SJSA1 (cell line): ENCODE measurements around the genes GPR173, FGD1 and GNL3L.

- RAMPAGE, long total RNA, result no peak
Measured at GRCh38 chrX:52923635-52924139, 26.6 kb downstream of the FAM156B start.

GRCh38 chrX:53000577-53001336, 42.4 kb upstream of the FAM156A start:
- RAMPAGE, long total RNA, result no peak

GRCh38 chrX:53048092-53049299, at the start of gene GPR173:
GPR173 (plus strand) TSS chrX:53048789.
- RAMPAGE, long total RNA, result no peak

DNA sequence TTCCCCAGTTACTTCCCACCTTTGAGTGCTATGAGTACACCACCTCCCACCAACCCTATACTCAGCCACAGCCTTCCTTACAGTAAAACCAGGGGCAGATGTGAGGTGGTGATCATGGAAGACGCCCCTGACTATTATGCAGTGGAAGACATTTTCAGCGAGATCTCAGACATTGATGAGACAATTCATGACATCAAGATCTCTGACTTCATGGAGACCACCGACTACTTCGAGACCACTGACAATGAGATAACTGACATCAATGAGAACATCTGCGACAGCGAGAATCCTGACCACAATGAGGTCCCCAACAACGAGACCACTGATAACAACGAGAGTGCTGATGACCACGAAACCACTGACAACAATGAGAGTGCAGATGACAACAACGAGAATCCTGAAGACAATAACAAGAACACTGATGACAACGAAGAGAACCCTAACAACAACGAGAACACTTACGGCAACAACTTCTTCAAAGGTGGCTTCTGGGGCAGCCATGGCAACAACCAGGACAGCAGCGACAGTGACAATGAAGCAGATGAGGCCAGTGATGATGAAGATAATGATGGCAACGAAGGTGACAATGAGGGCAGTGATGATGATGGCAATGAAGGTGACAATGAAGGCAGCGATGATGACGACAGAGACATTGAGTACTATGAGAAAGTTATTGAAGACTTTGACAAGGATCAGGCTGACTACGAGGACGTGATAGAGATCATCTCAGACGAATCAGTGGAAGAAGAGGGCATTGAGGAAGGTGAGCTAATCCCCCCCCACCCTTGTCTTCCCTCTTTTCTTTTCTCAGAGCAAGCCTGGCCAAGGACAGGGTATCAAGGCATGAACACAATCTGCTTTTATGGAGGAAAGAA, 3.6 kb downstream of the TSPYL2 start:
- RAMPAGE, long total RNA, result no peak

DNA sequence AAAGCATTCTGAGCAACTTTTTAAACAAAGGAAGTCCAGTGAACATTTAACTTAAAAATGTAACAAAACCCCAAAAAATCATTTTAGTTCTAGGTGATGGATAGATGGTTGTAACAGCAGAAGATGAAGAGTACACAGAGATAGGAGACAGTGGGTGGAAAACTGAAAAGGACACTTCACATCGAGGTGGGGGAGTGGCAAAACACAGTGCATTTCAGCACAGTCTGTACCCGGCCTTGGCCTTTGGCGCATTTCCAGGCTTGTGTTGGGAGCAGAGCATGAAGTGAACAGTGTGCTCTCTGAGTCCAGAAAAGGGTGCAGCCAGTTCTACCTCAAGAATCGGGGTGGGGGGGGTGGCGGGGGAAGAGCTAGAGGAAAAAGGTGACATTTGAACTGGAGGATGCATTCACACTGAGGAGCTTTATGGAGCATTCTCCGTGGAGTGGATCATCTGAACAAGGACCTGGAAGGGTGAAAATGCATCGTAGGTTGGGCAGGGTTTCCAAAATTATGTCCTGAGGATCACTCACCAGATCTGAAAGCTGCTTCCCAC, 4.3 kb downstream of the TSPYL2 start:
- RAMPAGE, long total RNA, result no peak

GRCh38 chrX:53411601-53412395, 10.7 kb downstream of the SMC1A start:
- RAMPAGE, long total RNA, result no peak

GRCh38 chrX:53603108-53603673, 83.3 kb downstream of the HUWE1 start:
- RAMPAGE, long total RNA, result no peak

DNA sequence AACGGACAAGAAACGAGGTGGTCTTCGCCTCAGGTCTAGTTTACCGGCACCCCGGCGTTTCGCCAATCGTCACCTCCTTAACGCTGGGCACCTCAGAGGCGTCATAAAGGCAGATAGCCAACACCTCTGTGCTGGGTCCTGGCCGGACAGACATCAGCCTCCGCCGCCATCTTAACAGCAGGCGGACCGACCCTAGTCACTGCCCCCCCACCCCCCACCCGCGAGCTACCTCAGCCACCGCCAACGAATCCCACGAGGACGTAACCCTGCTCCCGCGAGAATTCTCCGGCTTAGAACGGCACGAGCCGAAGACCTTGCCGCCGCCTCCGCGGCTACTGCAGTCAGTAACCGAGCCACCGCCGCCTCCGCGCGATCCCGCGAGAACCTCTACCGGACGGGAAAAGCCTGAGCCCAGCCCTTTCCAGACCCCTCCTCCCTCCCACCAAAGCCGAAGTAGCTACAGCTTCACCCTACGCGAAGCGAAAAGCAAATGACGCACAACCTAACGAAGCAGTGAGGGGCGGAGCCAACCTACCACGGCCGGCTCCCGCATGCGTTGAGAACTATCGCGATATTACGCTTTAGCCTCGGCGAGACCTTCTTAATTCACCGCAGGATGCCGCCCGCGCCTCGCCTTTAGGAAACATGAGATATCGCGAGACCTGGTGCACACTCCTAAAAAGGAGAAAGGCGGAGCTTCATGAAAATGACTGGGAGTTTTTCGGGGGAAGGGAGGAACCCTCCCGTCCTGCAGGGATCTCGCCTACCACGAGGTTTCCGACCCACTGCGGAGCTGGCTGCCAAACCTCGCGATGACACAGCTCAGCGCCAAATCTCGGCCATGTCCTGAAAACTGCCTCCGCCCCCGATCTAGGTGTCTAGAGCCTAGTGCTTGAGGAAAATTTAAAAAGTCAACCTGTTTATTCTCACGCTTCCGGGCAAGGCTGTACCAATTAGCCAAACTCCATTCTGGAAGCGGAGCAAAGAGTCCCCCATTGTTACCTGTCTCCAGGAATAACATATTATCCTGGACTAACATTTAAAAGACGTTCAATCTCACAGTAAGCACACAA, 2.5 kb downstream of the HUWE1 start:
- RAMPAGE, long total RNA, result no peak

DNA sequence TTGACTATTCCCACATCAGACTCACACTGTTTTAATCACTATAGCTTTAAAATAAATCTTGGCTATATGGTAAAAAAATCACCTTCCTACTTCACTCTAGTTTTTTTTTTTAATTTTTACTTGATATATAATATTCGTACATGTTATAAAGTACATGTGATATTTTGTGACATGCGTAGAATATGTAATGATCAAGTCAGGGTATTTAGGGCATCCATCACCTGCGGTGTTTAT, 58.7 kb upstream of the HUWE1 start:
- RAMPAGE, long total RNA, result no peak

GRCh38 chrX:53984980-53985245, 59.4 kb downstream of the PHF8 start:
- RAMPAGE, long total RNA, result no peak

- RAMPAGE, long total RNA, result no peak
Measured at GRCh38 chrX:54132592-54132943, 50.5 kb downstream of the FAM120C start.

- RAMPAGE, long total RNA, result no peak
Measured at GRCh38 chrX:54183619-54183992, 552 bp upstream of the FAM120C start.

- RAMPAGE, long total RNA, result no peak
Measured at GRCh38 chrX:54445850-54446540, 5.8 kb downstream of the TSR2 start.

DNA sequence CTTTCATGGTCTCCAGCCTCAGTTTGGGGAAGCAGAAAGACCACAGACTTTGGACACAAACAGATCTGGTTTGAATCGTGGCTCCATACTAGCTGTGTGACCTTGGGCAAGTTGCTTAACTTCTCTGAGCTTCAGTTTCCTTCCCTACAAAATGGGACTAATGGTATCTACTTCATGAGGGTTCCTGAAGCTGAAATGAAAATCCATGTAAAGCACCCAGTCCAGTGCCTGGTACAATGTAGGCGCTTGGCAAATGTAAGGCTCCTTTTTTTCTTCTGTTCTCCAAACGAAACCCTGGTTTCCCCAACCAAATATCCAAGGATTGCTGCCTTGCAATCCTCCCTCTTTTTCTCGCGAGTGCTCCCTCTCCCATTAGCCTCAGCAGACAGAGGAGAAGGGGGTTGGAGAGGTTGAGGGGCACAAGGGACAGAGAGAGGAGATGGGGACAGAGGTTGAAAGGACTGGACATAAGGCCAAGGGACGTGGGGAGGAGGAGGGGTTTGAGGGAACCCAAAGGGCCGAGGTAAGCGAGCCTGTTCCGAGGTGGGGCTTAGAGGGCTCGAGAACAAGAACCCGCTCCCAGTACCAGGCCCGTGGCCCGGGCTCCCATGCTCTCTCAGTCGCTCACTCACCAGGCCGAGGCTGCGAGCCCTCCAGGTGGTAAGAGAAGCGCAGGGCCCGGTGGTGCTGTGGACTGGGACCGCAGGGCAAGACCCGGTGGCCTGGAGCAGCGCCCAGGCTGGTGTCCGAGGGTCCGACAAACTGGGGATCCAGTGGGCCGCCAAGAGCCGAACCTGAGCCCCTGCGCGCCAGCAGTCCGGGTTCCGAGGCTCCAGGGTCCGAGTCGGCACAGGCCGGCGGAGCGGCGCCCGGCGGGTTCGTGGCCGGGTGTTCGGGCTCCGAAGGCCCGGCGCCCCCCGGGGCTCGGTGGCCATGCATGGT, 1.3 kb downstream of the FGD1 start:
- RAMPAGE, long total RNA, result no peak

DNA sequence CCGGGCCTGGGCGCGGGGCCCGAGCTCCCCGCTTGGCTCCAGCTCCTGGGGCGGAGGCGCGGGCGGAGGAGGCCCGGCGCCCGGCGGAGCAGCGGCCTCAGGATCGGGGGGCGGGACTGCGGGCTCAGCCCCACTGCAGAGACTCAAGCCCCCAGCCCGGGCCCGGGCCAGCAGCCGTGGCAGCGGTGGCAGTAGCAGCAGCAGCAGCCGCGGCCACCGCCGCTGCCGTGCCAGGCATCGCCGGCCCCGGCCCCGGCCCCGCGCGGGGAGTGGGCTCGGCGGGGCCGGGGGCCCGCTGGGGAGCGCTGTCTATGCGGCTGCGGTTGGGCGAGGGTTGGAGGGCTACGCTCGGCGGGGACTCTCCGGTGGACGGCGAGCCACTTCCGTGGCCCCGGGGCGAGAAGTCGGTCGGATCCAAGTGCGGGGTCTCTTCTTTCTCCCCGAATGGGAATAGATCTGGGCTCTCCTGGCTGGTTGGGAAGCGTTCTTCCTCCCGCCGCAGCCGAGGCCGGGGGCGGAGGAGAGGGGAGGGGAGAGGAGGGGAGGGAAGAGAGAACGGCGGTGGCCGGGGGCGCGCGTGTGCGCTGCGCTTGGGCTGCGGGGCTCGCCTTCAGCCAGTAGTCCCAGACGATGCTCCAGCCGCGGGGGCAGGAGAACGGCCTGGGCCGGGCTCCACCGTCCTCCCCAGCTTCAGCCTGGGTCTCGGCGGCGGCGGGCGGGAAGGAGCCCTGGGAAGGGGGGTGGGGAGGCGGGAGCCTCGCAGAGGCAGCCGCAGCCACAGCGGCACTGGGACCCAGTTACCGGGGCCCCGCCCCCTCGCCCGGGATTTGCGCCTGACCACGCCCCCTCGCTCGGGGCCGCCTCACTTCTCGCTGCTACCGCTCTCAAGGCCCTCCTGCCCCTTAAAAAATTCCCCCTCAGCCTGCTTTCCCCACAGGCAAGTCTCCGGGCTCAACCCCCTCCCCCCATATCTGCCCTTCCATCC, at the start of gene FGD1:
Gene FGD1 (minus strand): TSS at position 799 of the 985 bp plus-strand sequence.
- RAMPAGE, long total RNA, result no peak

- RAMPAGE, long total RNA, result start-site peak on the plus strand at chrX:54530234-54530283, 48 and 22 reads in 2 replicates
Measured at GRCh38 chrX:54529946-54530849, at the start of gene GNL3L. GNL3L (plus strand) TSS chrX:54530219.

GRCh38 chrX:54639091-54640265, 109.5 kb downstream of the GNL3L start:
- RAMPAGE, long total RNA, result no peak

- RAMPAGE, long total RNA, result no peak
Measured at GRCh38 chrX:54807836-54808007, 177 bp downstream of the MAGED2 start.

DNA sequence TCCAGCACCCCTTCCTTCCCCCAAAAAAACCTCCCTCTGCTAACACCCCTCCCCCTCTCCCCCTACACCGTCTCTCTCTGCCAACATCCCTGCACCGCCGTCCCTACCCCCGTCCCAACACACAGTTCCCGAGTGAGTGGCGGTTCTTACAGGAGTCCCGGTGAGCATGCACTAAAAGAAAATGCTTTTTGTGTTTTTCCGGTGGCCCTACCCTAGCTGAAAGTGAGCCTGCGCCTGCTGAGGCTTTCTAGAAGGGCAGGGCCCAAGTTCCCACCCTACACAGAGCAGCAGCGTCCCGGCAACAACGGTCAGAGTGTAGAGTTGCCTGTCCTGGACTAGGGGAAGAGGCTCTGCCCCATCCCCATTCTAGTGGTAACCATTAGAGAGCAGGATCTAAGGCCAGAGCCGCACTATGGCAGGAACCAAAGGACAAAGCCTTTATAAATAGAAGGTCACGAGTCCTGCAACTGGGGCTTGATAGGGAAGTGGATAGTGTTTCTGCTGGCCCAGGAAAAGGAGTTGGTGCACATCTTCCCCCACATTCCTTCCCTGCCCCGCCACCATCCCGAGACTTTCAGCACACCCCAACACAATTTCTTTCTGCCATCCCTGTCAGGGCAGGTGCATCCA, 78.0 kb upstream of the PAGE3 start:
- RAMPAGE, long total RNA, result no peak

- RAMPAGE, long total RNA, result no peak
Measured at GRCh38 chrX:55522480-55523053, 32.9 kb upstream of the USP51 start.